Natural killer cell (primary cell): ENCODE results near the genes FFAR1 and ATP4A.

DNA sequence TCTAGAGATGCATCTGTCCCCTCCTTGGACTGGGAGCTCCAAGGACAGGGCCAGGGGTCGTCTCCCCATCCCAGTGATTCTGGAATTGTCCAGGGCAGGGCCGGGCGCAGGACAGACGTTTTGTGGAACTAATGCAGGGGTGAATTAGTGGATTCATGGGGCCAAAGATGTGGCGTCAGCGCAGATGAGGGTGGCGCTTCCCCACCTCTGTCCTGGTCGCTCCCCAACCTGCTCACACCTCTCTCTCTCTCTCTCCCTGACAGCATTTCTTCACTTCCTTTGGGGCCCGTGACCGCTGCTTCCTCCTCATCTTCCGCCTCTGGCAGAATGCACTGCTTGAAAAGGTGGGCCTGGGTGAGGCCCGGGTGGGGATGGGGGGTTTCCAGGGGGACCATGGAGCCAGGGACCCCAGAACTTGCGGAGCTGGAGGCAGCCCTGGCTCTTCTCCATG is 11.1 kb downstream of the GRAMD1A start:
- PRO-cap, result no peak

- PRO-cap, result no peak
Measured at GRCh38 chr19:35030955-35031709, 862 bp downstream of the SCN1B start.

- PRO-cap, result no peak
Measured at GRCh38 chr19:35038757-35039712, 2.5 kb upstream of the HPN start.

- PRO-cap, result no peak
Measured at GRCh38 chr19:35066306-35066697, 24.8 kb downstream of the HPN start.

DNA sequence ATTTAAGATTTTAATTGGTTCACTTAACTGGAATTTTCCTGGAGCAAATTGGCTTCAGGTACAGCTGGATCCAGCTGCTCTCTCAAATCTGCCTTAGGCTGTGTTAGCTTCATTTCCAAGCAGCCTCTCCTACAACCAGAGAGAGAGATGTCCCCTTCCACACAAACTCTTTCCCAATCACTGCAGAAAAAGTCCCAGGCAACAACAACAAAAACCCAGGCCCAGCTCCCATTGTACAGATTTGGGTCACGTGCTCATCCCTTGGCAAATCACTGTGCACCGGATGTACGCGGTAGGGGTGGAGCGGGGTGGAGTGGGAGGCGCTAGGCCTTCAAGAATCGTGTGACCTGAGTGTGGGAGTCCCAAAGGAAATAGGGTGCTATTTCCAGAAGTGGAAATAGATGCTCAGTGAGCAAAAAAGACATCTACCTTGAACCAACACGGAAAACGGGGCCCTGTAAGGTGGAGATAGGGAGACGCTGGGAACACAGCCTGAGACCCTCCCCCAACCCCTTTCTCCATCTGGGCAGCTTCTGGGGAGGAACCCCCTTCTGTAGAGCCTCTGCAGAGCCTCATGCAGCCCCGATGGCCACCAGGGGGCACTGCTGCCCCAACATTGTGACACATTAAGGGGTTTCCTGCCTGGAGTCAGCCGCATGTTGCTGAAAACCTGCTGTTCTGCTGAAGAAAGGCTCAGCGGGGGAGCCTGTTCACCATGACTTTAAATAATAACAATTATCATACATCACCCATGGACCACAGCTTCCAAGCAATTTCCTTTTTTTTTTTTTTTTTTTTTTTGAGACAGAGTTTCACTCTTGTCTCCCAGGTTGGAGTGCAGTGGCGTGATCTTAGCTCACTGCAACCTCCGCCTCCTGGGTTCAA is 25.4 kb downstream of the HPN start:
- PRO-cap, result no peak

DNA sequence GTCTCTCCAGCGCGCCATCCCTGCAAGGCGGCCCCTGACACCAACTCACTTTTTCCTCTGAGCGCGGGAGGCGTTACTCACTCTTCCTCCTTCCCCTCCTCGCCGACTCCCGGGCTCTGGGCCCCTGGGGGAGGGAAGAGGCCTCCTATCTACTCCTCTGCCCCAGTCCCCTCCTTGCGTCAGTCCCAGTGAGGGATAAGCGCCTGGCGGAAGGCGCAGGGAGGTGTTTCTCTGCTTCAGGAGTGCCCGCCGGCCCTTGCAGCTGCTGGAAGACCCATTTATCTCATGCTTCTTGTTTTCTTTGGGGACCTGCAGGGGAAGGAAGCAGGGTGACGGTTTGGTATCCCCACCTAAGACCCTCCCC is 480 bp downstream of the FXYD5 start:
- PRO-cap, result no peak

- PRO-cap, result no peak
Measured at GRCh38 chr19:35159207-35160139, 4.9 kb downstream of the FXYD5 start.

DNA sequence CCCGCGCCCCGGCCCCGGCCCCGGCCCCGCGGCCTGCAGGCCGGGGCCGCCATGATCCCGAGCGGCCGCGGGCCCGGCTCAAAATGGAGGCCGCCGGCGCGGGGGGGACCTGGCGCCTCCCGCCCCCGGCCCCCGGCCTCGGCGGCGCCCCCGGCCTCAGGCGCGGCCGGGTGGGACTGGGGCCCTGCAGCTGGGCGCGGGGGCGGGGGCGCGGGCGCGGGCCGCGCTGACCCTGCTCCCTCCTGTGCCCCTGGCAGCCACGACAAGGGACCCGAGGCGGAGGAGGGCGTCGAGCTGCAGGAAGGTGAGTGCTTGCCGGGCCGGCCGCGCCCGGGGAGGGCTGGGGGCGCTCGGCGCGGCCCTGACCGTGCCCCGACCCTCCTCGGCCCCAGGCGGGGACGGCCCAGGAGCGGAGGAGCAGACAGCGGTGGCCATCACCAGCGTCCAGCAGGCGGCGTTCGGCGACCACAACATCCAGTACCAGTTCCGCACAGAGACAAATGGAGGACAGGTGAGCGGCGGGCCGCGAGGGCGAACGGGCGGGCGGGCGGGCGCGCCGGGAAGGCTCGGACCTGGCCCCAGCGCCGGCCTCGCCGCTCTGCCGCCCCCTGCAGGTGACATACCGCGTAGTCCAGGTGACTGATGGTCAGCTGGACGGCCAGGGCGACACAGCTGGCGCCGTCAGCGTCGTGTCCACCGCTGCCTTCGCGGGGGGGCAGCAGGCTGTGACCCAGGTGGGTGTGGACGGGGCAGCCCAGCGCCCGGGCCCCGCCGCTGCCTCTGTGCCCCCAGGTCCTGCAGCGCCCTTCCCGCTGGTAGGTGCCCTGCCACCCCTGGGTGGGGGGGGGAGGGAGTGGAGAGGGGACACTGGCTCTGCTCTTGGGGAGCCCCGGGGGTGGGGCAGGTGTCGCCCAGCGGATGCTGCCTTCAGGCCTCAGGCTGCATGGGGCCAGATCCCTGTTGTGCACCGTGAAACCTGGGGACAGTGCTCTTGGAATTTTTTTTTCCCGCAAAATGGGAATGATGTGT is 741 bp downstream of the USF2 start:
- PRO-cap, result bidirectional peak, plus-strand start at position 81 of the sequence, minus-strand start outside the sequence; bidirectional peak, plus-strand start at position 499 of the sequence, minus-strand start at position 310 of the sequence

- PRO-cap, result no peak
Measured at GRCh38 chr19:35346501-35347058, 1.1 kb upstream of the FFAR1 start.

GRCh38 chr19:35347384-35347978 is at the start of gene FFAR1:
Gene FFAR1, plus strand, starts transcription at chr19:35347902.
- PRO-cap, result no peak

DNA sequence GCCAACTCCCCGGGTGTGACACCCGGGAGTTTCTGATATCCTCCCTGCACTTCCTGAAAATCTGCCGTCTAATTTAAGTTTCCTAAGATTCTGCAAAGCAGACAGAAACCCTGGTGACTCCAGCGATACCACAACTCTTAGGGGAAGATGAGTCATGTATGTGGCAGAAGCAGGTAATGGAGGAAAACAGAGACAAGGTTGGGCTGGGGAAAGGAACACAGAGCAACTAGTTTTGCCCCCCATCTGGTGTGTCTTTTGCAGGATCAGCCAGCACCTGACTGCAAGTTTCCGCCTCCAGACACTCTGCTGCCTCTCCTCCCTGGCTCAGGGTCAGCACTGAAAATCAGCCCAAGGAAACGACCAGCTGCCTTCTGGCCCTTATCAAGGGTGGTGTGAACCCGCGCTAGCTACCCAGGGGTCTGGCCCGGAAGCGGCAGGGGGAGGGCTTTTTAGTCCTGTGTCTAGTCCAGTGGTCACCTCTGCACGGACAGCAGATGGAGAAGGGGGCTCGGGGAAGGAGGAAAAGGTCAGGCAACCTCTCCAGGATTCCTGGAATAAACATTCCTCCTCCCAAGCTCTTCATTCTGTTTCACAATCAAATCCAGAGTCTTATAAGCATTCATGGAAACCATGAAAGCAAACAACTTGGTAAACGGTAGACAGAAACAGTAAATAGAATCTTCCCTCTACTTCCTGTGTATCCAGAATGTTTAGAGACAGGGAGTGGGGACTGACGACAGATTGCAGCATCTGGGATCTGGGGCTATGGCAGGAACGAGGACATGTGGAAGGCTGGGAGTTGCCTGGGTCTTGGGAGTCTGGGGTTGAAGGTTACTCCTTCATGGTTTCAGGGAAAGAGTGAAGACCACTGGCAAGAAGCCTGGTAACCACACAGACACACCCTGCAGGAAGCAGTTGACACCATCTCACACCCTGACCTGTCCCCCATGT is 11.1 kb upstream of the FFAR2 start:
- PRO-cap, result no peak

DNA sequence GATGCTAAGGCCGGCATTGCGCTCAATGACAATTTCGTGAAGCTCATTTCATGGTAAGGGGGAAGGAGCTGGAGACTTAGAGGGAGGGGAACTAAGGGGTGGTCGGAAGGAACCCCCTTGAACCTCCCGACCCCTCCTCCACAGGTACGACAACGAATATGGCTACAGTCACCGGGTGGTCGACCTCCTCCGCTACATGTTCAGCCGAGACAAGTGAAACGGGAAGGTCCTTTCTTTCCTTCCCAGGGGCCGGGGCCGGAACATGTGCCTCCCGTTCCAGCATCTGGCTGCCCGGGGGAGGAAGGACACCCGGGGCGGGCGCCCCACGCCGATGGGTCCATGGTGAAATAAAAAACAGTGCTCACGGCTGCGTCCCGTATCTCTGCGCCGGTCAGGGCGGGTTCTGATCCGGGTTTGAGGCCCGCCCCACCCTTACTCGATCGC is 450 bp upstream of the TMEM147 start:
- PRO-cap, result unidirectional peak, plus-strand start at position 197 of the sequence

- PRO-cap, result no peak
Measured at GRCh38 chr19:35552861-35553501, 7.6 kb downstream of the TMEM147 start.

- PRO-cap, result no peak
Measured at GRCh38 chr19:35563329-35563937, at the start of gene ATP4A. Gene ATP4A, minus strand, starts transcription at chr19:35563658.

GRCh38 chr19:35714495-35715117 is 3.2 kb upstream of the KMT2B start:
- PRO-cap, result no peak

- PRO-cap, result no peak
Measured at GRCh38 chr19:35715795-35716408, 1.9 kb upstream of the KMT2B start.

DNA sequence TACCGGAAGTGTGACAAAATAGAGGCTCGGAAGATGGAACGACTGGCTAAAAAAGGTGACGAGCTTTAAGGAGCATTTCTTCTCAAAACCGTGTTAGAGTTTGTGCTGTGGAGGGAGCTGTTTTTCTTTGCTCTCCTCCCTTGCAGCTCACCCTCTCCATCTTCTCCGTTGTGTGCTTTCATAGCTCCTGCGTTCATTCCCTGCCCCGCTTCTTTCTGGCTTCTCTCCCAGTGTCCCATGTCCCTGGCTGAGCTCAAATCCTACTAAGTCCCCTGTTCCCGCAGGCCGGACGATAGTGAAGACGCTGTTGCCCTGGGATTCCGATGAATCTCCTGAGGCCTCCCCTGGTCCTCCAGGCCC is 5.6 kb downstream of the KMT2B start:
- PRO-cap, result no peak

DNA sequence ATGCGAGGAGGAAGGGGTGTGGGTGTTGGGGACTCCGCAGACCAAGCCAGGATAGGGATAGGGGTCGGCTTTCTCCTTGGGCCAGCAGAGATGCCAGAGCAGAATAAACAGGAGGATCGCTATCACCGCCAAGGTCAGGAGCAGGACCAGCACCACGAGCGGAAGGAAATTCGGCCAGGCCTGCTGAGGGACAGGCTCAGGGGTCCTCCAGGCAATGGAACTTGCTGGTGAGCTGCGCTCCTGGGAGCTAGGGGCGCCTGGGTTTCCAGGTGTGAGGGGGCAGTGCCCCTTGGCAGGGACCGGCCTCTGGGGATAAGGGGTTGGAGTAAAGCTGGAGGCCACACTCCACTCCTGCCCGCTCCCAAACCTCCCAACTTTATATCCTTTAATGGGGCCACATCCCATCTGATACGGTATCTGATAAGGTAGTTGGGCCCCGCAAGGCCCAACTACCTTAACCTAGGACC is 2.4 kb downstream of the IGFLR1 start:
- PRO-cap, result no peak

- PRO-cap, result no peak
Measured at GRCh38 chr19:35754383-35754924, 2.4 kb downstream of the HSPB6 start.

GRCh38 chr19:35768291-35769027 is 6.9 kb upstream of the ARHGAP33 start:
- PRO-cap, result no peak